Aortic smooth muscle cell (primary cell): ENCODE results near the genes CCDC68 and ATP8B1.

- RRBS: no CpG with 5 or more reads among the region's 7 CpGs
These were observed 27.6 kb downstream of the MBD2 start for GRCh38 chr18:54196600-54197582.

DNA sequence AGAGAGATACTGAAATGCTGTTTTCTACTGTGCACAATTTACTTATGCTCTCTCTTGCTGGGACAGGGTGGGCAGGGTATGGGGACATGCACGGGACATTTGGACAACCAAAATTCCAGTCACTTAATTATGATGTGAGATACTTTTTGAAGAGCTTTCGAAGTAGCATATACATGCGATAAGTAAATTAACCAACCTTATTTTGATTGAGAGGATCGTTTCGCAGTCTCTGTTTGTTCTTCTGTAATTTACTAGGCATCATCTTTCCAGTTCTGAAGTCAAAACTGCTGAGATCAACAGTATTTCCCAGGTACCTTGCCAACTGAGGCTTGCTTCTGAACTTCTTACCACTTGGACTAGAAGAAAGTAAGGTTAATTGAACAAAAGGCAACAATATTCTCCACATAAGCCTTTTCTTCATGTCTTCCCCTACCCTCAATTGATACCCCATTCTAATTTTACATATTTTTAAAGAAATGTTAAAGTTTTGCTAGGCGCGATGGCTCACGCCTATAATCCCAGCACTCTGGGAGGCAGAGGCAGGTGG lies 19.6 kb downstream of the MBD2 start:
- RRBS: no CpG with 5 or more reads among the region's 8 CpGs

GRCh38 chr18:54959271-54959604 lies at the start of gene CCDC68:
CCDC68 (minus strand) TSS chr18:54959461.
- RRBS: 8% methylated on average over 8 of the region's 37 CpGs

GRCh38 chr18:55251573-55252015 lies 292.3 kb upstream of the CCDC68 start:
- RRBS: 0% methylated on average over 3 of the region's 10 CpGs

- RRBS: no CpG with 5 or more reads among the region's 5 CpGs
These were observed 295.1 kb upstream of the CCDC68 start for GRCh38 chr18:55254288-55254771.

GRCh38 chr18:55507757-55508128 lies 80.2 kb downstream of the TCF4 start:
- RRBS: no CpG with 5 or more reads among the region's 3 CpGs

- RRBS: no CpG with 5 or more reads among the region's 8 CpGs
These were observed 1.1 kb downstream of the TCF4 start for GRCh38 chr18:55586738-55587362.

DNA sequence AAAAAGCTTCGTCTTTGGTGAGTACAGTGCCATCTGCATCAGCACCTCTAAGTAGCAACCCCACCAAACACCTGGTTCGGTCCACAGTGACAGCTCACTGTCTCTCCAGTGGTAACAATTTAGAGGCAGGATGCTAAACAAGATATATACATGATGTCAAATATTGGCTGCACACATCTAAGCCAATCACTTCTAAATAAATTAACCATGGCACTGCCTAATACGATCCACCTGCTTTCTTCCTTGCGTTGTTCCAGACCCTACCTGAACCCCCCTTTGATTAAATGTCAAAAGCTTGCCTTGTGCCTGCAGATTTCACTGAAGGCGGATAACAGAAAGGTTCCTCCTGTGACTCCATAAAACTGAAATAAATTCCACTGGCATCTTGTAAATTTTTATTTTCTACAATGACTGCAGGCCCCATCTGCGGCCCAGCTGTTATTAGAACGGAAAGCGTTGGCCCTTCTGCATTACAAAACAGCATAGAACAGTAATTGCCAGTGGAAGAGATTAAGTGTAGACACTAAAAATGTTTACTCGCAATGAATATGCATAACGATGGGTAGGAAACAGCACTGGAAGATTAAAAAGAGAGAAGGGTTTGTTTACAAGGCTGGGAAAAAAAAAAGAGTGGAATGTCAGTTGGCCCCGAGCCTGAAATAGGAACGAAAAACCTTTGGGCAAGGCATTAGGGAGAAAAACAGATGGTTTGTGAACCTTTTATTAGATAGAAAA lies 275.7 kb upstream of the TCF4 start:
- RRBS: no CpG with 5 or more reads among the region's 12 CpGs

- RRBS: no CpG with 5 or more reads among the region's 7 CpGs
These were observed 279.0 kb upstream of the TCF4 start for GRCh38 chr18:55866907-55867430.

DNA sequence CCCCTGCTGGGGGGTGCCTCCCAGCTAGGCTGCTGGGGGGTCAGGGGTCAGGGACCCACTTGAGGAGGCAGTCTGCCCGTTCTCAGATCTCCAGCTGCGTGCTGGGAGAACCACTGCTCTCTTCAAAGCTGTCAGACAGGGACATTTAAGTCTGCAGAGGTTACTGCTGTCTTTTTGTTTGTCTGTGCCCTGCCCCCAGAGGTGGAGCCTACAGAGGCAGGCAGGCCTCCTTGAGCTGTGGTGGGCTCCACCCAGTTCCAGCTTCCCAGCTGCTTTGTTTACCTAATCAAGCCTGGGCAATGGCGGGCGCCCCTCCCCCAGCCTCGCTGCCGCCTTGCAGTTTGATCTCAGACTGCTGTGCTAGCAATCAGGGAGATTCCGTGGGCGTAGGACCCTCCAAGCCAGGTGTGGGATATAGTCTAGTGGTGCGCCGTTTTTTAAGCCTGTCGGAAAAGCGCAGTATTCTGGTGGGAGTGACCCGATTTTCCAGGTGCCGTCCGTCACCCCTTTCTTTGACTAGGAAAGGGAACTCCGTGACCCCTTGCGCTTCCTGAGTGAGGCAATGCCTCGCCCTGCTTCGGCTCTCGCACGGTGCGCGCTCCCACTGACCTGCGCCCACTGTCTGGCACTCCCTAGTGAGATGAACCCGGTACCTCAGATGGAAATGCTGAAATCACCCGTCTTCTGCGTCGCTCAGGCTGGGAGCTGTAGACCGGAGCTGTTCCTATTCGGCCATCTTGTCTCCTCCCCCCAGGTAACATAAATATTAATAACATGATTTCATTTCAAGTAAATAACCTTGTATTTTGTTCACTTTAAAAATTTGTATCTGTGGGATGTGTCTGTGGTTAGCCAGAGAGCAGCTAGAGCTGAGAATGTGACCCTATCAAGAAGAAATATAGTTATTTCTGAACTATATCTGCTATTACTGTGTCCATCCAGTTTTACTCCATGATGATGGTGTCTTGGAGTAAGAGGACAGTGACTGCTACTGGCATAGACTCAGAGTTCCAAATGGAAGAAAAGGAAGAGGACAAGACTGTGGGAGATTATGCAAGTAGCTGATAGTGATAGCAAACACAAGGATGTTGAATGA lies 305.0 kb upstream of the TCF4 start:
- RRBS: no CpG with 5 or more reads among the region's 30 CpGs

DNA sequence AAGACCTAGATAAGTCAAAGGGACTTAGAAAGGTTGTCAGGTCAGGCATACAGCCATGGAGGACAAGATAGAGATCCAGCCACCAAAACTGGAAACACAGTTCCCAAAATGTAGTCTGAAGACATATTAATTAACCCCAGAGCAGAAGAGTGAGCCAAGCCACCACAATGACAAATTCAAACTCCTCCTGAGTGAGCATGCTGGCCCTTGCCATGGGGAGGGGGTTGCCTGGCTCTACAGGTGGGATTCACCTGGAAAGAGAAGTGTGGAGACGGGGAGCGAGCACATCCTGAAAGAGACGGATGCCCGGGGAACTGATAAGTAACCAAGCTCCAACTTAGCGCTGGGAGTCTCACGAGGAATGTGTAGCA lies 151.1 kb downstream of the TXNL1 start:
- RRBS: no CpG with 5 or more reads among the region's 6 CpGs

DNA sequence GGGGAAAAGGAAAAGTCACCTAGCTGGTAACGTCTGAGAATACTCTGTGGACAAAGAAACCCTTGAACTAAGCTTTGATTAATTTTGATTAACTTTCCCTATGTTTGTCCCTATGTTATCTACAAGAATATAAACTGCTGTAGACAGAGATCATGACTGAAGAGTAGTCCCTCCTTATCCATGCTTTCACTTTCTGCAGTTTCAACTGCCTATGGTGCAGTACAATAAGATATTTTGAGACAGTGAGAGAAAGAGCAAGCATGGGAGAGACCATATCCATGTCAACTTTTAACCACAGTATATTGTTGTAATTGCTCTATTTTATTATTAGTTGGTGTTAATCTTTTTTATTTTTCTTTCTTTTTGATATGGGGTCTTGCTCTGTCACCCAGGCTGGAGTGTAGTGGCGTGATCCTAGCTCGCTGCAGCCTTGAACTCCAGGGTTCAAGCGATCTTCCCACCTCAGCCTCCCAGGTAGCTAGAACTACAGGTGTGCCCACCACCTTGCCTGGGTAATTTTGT lies 31.7 kb downstream of the TXNL1 start:
- RRBS: no CpG with 5 or more reads among the region's 4 CpGs

GRCh38 chr18:56637135-56637579 lies 1.2 kb downstream of the TXNL1 start:
- RRBS: no CpG with 5 or more reads among the region's 8 CpGs

- RRBS: no CpG with 5 or more reads among the region's 4 CpGs
These were observed 10.5 kb upstream of the NARS1 start for GRCh38 chr18:57632228-57632448.

- RRBS: no CpG with 5 or more reads among the region's 9 CpGs
These were observed 46.5 kb upstream of the NARS1 start for GRCh38 chr18:57667866-57668875.

GRCh38 chr18:57784505-57785244 lies 18.4 kb downstream of the ATP8B1 start:
- RRBS: 96% methylated on average over 3 of the region's 12 CpGs

DNA sequence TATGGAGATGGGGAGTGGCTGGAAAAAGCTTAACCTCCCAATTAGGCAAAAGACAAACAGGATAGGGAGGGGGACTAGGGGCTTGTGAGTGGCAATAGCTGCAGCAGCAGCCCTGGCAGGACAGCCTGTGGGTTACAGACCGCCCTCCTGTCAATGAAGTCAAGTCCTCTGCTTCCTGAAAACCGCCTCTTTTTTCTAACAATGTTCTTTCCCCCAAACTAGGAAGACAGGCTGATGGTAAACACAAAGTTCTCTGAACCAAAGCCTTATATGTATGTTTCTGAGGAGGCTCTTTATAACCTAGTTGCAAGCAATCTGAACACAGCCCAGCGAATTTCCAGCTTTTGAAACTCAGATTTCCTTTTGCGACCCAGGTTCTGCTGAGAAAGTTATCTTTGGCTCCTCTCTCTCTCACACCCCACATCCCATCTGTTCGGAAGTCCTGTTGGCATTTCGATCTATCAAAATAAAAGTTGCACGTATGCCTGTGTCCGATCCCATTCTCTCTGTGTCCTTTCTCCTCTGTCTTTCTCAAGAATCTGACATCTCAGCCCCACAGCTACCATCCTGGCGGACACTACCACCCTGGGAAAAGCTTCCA lies 10.2 kb downstream of the ATP8B1 start:
- RRBS: no CpG with 5 or more reads among the region's 9 CpGs

GRCh38 chr18:57802479-57802811 lies 670 bp downstream of the ATP8B1 start:
- RRBS: 1% methylated on average over 24 of the region's 28 CpGs

DNA sequence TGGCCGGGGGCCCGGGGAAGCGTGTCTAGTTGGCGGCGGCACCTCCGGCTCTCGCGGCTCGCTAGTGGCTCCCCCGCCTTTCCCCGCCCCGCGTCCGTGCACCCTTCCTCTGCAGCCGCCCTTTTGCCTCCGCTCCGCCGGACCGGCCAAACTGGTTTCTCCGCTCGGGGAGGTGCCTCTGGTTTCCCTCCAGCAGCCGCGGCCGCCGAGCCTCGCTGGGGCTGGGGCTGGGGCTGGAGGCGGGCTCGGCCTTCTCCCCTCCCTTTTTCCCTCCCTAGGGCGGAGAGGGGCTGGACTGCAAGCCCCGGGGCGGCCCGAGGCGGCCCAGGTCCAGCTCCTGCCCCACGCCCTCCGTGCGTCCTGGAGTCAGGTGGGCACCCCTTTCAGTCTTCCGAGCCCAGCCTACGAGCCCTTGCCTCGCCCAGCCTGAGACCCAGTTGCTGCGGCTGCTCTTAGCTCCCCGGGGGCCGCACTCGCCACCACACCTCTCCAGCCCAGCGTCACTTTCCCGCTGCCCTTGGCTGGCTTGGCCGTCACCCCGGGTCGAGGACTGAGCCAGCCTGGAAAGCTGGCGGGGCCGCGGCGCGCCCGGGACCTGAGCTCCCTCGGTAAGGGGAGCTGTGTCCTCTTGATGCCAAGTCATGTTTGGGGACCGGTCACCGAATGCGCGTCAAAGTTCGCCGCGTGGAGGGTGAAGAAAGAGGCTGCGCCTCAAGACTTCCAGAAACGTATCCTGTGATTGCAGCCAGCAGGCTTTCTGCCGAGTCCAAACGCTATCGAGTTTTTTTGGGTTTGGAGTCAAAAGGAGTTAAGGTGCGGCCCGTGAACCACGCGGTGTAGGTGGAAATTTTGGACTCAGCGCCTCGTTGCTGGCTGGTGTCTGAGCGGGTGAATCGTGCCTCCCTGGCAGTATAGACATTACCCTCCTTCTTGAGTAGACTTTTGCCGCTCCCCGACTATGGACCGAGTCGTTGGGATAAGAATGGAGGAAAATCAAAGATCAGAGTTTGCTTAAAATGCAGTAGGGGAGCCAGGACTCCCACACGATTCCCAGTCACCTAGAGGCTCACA lies at the start of gene ATP8B1:
ATP8B1 (minus strand) TSS at position 180 of the 1,071 bp plus-strand sequence.
- RRBS: 4% methylated on average over 25 of the region's 80 CpGs

- RRBS: no CpG with 5 or more reads among the region's 11 CpGs
These were observed 16.6 kb upstream of the ATP8B1 start for GRCh38 chr18:57819423-57820480.